Hepatocyte (in vitro differentiated cells and primary cell): ENCODE data around the genes GDF3 and C3AR1.

- RAMPAGE, long total RNA, result no peak
- RRBS, result no CpG with 5 or more reads among the region's 9 CpGs
Measured at GRCh38 chr12:7090009-7090692, 2.1 kb downstream of the C1R start.

DNA sequence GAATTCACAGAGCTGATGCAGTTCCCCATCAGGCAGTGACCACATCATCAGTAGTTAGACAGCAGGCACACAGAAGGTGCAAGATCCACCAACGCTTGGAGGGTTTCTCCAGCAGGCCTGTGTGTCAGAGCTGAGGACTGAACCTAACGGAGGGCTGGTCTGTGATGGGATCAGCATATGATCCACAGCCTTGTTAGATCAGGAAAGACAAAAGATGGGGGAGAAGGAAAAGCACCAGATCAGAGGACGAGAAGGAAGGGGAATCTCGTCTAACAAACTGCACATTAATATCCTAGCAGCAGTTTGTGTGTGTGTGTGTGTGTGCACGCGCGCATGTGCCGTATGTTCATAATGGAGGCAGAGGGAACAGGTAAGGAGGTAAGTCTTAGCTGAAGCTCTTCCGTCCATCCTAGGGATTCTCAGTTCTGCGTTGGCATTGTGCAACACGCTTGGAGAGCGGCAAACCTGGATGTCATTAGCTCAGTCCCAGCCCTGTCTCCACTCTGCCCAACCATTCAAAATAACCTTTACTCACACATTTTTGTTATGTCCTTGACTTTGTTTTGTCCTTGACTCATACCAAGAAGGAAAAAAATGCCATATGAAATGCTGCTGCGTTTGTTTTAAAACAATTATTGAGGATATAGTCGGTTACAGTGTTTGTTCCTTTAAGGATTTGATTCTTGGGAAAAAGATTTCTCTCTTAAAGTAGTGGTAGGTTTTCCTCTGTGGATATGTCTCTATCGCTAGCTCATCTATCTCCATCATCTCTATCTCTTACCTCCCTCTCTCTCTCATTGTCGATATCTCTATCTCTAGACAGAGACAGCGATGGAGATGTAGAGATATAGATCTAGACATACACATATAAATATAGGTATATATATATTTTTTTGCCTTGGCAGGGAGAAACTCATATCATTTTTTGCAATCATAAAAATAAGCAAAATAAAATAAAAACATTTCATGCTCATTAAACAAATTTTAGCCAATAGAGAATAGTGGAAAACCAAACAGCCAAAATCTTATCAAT lies 1.8 kb upstream of the C1R start:
- RAMPAGE, long total RNA, result no peak
- RRBS, result no CpG with 5 or more reads among the region's 17 CpGs

DNA sequence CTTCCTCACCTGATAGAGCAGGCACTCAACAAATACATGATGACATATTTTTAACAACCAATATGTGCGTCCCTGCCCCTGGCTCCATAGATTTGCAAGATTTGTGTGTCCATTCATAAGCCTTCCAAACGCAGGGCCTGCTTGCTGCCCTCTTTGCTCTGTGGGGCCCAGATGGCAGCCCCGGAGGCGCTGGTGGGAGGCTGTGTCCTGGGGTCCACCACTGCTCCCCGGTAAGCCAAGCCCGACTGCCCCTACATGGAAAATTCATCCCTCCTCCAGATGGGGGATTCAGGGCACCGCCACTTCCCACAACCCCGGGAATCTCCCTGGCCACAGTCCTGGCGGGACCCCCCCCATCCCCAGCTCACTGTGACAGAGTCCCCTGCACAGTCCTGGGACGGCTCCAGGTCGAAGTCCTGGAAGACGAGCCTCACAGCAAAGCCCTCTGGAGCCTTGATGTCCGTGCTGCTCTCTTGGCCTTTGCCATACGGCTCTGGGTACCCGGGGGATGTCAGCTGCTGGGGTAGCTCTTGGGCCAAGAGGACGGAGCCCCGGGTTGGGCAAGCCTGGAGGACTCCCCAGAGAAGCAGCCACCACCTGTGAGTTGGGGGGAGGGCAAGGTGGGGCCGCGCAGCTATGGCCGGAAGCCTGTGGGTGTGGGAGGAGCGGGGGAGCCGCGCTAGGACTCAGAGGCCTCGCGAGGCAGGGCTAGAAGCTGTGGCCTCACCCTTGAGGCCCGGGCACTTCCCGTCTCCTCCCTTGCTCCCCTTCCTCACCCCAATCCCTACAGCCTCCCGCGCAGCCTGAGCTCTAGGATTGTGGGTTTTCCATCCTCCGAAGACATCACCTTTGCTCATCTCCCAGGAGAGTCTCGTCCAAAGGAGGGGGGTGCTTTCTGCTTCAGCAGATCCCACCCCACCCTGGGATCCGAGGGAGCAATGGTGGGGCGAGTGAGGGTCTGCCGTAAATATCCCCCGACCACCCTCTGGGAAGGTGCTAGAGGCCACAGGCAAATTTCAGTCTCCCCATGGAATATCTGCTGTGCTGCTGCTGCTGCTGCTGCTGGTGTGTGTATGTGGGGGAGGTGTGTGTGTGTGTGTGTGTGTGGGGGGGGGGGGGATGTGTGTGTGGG lies 765 bp downstream of the C1RL start:
- RAMPAGE, long total RNA, result no peak
- RRBS, result 4% methylated on average over 15 of the region's 35 CpGs

DNA sequence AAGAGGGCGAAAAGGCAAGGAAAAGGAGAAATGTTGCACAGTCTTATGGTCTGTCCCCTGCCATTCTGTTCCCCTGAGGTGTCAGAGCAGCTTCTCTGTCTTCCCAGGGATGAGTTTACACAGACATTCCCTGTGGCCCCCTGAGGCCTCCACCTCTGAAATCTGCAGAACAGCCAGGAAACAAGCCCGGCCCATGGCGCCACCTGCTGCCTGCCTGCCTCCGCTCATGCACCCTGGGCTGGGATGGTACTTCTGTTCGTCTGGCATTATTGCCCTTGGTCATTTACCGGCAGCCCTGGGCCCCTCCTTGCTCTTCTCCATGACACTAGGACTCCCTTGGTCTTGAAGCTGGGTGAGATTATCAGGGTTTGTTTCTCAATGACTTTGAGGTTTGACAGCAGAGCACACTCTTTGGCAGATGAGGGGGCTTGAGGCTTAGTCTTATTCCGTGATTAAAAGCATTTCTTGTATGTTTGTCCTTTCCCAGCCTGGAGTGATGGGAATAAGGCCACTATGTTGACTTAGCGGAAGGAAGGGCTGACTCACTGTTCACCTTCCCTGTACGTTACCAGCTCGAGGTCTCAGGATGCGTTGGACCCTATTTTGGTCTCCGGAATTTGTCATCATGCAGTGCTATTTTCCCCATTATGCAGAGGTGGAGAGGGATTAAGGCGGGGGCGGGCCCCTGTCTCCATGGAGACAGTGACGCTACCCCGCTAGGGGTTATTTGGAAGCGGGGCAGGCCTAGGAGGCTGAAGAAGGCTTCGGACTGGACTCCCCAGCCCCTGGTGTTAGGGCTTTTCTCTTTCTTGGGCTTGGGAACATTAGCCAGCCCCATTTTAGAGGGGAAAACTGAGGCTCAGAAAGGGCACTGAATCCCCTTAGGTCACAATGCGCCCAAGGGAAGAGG lies 772 bp upstream of the PEX5 start:
- RAMPAGE, long total RNA, result no peak
- RRBS, result 10% methylated on average over 5 of the region's 19 CpGs

DNA sequence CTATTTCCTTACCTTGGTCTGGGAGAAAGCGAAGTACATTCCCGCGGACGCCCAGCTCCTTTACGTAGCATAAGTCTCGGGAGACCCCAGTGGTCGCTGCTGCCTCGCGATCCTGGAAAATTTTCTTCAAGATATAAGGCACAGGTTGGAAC lies 250 bp downstream of the GDF3 start:
- RAMPAGE, long total RNA, result no peak
- RRBS, result no CpG with 5 or more reads among the region's 9 CpGs

GRCh38 chr12:7695601-7696007 lies at the start of gene GDF3:
TSS of gene GDF3 (minus strand) at chr12:7695775.
- RAMPAGE, long total RNA, result no peak
- RRBS, result no CpG with 5 or more reads among the region's 3 CpGs

- RAMPAGE, long total RNA, result no peak
- RRBS, result no CpG with 5 or more reads among the region's 8 CpGs
Measured at GRCh38 chr12:7923902-7924506, 12.0 kb downstream of the SLC2A3 start.

DNA sequence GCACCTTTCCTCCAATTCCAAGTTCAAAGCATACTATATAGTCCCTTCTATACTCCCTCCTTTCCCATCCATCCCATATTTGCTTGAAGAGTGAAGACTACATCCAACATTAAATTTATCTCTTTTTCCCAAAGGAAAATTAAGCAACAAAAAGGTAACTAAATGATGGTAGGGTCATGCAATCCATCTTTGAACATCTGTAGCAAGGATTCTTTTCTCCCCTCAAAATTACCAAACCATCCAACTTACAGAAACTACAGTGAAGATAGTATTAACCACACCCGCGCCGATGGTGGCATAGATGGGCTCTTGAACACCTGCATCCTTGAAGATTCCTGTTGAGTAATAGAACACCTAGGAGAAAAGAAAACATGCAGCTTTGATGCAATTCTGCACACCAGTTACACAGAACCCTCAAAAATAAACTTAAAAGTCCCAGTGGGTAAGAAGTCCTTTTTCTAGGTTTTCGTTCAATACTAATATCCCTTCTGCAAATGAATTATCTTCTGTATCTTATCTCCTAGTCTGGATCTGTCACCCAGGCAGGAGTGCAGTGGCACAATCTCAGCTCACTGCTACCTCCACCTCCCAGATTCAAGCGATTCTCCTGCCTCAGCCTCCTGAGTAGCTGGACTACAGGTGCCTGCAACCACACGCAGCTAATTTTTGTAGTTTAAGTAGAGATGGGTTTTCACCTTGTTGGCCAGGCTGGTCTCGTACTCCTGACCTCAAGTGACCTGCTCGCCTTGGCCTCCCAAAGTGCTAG lies 10.2 kb downstream of the SLC2A3 start:
- RAMPAGE, long total RNA, result no peak
- RRBS, result no CpG with 5 or more reads among the region's 8 CpGs

DNA sequence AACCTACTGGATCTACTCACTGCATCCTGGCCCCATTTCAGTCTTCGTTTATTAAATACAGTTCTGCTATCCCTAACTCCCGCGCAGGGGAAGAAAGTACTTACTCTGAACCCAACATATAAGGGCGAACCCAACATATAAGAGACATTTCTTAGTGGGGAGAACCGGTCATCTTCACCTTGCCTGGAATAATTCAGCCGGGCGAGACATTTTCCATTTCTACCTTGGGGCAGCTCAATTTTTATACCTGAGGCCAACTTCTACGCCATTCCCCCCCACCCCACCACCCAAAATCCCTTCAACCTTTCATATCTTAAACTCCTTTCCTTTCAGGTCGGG lies 1.6 kb downstream of the SLC2A3 start:
- RAMPAGE, long total RNA, result no peak
- RRBS, result no CpG with 5 or more reads among the region's 9 CpGs

- RAMPAGE, long total RNA, result no peak
- RRBS, result no CpG with 5 or more reads among the region's 3 CpGs
Measured at GRCh38 chr12:8066053-8066783, at the start of gene C3AR1. TSS of gene C3AR1 (minus strand) at chr12:8066359.

DNA sequence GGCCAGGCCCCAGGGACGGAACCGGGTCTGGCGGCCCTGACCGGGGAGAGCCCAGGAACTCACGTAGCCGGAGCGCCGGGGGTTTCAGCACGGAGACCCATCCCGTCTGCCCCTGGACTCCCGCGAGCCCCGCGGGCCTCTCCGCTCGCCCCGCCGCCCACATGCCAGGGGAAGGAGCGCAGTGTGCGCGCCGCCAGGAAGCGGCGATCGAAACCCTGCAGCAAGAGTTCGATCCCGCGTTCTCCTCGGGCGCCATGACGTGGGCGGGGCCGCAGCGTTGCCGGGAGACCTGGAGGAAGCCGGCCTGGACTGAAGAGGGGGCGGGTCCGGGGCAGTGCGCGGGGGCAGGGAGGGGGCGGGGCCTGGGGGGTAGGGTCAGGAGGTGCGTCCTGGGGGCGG lies 15.3 kb upstream of the FAM90A1 start:
- RAMPAGE, long total RNA, result start-site peak on the minus strand centred at position 244 of the sequence, 55 bp wide, 21 and 13 reads in 2 replicates
- RRBS, result no CpG with 5 or more reads among the region's 43 CpGs

- RAMPAGE, long total RNA, result no peak
- RRBS, result no CpG with 5 or more reads among the region's 13 CpGs
Measured at GRCh38 chr12:8282009-8282551, 54.7 kb upstream of the FAM90A1 start.

- RAMPAGE, long total RNA, result no peak
- RRBS, result no CpG with 5 or more reads among the region's 2 CpGs
Measured at GRCh38 chr12:8567764-8568090, 27.0 kb upstream of the CLEC4E start.

DNA sequence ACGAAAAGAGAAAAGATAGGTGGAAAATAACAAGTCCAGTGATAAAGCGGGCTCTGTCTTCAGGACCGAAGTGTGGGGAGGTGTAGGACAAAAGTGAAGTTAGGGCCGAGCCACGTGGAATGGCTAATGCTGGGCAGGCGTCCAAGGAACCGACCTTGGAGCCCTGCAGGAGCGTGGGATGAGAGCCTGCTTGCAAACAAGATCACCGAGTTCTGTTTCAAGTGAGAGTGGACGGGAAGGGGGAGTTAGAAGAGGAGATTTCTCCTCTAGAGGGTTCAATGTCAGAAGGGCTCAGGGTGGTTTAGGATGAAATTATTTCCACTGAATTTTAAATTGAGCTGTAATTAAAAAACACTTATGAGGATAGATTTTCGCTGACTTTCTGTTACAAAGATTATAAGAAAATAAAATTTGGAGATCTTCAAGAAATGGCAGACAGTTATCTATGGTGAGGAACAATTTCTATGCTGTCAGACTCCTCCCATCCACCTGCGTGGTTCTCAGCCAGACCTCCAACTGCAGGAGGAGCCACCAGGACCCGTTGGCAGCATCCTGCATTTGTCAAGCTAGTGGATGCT lies 22.4 kb downstream of the A2ML1 start:
- RAMPAGE, long total RNA, result no peak
- RRBS, result no CpG with 5 or more reads among the region's 13 CpGs

DNA sequence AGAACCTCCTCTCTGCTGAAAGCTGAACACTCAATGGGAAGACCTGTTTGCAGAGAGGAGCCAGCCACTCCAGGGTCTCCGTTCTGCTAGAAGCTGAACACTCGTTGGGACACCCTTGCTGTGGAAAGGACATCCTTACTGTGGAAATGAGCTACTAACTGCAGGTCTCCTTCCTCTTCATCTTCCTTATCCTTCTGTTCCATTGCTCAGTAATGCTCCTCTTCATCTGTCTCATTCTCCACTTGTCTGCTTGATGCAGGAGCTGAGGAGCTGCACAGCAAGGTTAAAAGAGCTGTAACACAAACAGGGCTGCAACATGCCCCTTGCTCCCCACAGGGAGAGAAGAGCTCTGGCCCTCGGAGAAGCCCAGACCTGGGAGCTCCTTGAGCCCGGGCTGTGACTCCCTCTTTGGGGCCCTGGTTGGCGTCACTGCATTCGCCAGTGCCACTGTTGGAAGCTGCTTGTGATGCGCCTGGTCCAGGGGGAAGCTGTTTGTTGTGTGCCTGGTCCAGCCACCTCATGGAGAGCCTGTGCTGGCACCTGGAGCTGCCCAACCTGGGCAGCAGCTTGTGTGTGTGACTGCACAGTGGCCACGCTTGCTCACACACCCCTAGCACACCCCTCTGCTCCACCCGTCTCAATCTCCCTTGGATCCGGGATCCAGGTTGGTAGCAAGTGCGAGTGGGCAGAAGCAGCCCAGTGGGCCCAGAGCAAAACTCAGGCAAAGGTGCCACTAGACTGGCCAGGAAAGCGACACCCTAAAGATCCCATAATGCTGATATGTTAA lies 49.6 kb downstream of the A2M start:
- RAMPAGE, long total RNA, result no peak
- RRBS, result no CpG with 5 or more reads among the region's 12 CpGs

GRCh38 chr12:9293510-9293853 lies 85.3 kb upstream of the PZP start:
- RAMPAGE, long total RNA, result no peak
- RRBS, result no CpG with 5 or more reads among the region's 6 CpGs

- RAMPAGE, long total RNA, result no peak
- RRBS, result no CpG with 5 or more reads among the region's 10 CpGs
Measured at GRCh38 chr12:9407304-9407750, 199.1 kb upstream of the PZP start.

GRCh38 chr12:9642716-9643055 lies 26.8 kb upstream of the CLEC2D start:
- RAMPAGE, long total RNA, result no peak
- RRBS, result no CpG with 5 or more reads among the region's 7 CpGs

DNA sequence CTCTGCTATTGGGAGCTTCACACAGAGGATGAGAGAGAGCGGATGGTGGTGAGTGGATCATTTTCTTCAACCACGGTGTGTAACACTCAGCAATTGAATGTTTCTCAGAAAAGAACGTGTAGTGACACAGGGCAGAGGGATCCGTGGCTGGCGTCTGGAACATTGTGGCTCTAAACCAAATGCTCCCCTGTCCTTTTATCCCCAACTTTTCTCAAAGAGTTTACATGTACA lies 26.5 kb upstream of the CLEC2D start:
- RAMPAGE, long total RNA, result no peak
- RRBS, result no CpG with 5 or more reads among the region's 5 CpGs

DNA sequence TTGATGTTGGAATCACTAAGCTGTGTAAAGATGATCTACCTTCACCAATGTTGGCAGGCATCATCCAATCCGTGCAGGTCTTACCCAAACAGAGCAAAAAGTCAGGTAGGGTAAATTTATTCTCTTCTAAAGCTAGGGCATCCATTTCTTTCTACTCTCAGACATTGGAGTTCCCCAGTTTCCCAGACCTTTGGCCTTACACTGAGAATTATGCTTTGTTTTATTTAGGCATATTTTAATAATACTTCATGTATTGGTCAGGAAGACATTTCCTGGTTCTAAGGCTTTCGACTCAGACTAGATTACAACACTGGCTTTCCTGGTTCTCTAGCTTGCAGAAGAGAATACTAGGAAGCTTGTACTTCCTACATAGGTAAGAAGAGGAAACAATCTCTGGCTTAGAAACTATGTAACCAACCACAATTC lies 30.3 kb downstream of the CLEC2D start:
- RAMPAGE, long total RNA, result no peak
- RRBS, result no CpG with 5 or more reads among the region's 2 CpGs